ENCODE measurements around a stretch of chr3.

- PRO-cap: no peak
Measured at GRCh38 chr3:74498-75347, 121.8 kb upstream of the CHL1 start.

- PRO-cap: no peak
Measured at GRCh38 chr3:212452-212942, 15.9 kb downstream of the CHL1 start.

DNA sequence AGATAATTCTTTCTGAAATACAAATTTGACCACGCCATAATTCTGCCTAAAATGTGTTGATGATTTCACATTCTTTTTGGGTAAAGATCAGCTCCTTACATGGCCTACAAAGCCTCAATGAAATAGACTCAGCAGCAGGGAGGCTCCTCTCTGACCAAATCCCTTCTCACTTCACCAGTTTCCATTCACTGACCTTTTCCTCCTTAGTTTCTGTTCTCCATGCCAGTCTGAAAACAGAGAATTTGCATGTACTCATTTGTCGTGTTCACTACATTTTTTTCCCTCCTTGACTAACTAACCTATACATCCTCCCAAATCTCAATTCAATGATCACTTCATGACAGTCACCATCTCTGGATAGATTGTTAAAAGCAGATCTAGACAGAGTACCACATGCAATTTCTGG is 77.3 kb downstream of the CHL1 start:
- PRO-cap: no peak

DNA sequence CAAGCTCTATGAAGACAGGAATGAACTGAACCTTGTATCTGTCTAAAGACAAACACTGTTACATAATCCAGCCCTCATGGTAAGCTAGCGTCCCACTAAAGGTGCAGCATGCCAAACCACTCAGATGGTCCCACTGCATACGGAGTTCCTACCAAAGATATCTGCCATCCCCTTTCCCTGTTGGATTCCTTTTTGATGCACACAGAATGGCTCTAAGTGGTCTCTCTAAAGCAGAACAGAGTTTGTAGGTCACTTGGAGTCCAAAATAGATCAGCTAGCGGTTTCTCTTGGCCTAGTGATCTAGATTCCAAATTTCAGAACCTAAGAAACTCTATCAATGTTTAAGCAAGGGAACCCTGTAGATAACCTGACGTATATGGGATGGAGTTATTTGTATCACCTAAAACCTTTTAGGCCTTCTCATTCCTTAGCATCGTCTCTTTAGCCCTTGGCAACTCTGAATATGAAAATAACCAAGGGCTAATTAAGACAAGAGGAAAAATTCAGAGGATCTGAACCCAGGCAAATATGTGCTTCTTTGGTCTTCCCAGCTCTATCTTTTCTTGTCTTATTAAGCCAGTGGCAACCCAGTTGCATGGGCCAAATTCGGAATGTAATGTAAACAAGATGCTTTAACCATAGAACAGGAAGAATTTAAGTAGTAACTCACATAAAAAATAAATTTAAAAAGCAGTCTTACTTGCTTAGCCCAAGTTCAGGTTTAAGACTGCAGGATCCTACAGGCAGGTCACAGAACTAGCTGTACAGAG is 16.4 kb downstream of the CRBN start:
- PRO-cap: no peak

DNA sequence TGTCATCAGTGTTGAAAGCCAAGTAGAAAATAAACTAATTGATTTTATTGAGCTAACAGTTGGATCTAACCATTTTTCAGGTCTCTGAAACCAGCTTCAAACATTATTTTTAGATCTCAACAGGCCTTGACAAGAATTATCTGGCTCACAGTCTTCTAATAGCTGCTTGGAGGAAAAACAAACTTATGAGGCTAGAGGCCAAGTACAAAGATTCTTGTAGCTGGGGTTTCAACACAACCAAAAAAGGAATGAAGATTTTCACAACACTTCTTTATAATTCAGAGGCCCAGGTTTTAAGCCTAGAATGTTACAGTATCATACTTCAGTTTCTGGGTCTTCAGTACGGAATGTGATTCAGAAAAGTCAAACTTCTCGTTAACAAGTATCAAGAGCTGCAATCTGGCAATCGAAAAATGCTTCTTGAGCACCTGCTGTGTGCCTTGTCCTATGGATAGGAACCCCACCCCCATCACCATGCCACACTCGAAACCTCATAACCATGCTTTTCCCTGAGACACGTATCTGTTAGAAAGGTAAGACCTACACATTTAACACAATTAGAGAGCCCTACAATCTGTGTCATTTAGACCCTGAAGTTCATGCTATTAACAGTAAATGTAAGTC is 3.8 kb downstream of the SETMAR start:
- PRO-cap: no peak

DNA sequence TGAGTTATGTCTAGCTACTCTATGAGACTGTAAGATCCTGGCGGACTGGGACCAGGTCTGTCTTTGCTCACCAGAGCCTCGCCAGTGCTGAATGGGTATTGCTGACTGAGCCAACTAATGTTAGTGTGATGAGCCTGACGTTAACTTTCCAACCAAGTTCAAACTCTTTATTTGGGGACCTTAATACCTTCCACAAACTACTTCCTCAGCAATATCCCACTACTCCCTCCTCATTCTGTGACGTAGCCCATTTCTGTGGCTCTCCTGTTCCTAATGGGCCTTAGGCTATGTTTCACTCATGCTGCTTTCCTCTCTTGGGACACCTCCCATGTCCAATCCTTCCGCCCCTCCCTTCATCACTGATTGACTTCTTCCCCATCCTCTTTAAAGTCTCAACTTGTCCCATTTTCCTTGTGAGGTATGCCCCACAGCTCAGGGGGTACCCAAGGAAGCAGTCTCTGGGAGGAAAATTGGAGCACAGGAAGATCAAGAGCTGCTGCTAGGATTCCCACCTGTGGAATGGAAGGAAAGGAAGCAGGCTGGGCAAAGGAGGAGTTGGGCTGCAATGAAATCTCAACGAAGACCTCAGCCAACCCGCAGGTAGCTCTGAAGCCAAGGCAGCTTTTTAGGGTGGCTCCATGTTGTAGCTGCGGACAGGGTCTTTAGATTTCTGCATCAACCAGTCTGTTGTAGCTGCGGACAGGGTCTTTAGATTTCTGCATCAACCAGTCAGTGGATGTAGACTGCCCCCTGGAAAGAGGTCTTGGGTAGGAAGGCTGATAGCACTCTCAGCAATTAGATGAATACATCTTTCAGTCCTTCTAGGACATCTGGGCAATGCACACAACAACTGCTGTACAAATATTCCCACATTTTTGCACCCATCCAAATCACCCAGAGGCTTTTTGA is 36.0 kb downstream of the SETMAR start:
- PRO-cap: no peak

- PRO-cap: no peak
Measured at GRCh38 chr3:4350663-4351248, 47.6 kb downstream of the SETMAR start.

GRCh38 chr3:4493970-4494302 is 788 bp downstream of the ITPR1 start:
- PRO-cap: no peak

GRCh38 chr3:4817611-4818496 is 161.4 kb upstream of the BHLHE40 start:
- PRO-cap: no peak

DNA sequence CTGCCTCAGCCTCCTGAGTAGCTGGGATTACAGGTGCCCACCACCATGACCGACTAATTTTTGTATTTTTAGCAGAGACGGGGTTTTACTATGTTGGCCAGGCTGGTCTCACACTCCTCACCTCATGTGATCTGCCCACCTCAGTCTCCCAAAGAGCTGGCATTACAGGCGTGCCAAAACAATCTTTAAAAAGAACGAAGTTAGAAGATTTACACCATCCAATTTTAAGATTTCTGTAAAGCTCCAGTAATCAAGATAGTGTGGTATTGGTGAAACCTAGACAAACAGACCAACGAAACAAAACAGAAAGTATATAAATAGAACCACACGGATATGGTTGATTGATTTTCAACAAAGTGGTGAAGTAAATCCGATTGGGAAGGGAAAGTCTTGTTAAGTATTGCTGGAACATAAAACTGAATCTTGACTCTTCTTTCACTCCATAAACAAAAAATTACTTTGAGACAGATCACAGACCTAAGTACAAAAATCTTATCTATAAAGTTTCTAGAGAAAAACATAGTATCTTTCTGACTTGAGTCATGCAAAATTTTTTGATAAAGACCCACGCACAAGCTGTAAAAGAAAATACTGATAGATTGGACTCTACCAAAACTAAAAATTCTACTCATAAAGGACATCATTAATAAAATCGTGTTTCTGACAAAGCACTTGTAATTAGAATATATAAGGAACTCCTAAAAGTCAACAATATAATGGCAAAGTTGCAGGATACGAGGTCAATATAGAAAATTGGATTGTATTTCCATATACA is 6.0 kb upstream of the BHLHE40 start:
- PRO-cap: no peak

DNA sequence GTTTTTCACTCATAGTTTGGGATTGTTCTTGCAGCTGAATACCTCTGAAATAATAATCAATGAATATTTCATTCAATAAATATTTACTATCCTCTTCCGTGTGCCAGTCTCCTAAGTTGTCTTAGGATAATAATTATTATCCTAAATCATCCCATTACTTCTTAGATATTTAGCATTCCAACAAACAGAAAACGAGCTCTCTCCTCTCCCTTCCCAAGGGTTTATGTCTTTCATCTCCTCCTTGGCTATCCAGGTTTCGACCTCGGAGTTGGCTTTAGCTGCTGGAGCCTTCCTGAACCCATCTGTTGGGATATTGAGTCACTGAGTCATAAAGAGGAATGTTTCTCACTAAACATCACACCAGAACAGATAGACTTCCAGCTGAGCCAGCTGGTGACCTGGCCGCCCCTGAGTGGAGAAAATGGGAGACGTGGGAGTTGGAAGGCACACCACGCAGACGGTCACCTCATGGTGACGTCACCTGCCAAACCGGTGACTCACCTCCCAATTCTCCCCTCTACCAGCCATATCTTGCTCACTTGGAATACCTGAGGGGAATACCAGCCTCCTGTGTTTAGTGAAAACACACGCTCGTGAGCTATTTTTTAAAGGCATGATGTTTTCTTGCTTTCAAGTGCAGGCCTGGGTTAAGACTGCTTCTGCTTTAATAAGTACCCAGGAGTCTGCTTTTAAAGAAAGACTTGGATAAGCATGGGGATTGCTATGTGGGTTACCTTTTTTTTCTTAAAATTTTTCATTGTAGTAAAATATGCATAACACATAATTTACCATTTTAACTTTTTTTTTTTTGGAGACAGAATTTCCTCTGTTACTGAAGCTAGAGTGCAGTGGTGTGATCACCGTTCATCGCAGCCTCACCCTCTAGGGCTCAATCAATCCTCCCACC is 44.1 kb downstream of the BHLHE40 start:
- PRO-cap: no peak

GRCh38 chr3:5052834-5053217 is 69.3 kb upstream of the ARL8B start:
- PRO-cap: no peak

DNA sequence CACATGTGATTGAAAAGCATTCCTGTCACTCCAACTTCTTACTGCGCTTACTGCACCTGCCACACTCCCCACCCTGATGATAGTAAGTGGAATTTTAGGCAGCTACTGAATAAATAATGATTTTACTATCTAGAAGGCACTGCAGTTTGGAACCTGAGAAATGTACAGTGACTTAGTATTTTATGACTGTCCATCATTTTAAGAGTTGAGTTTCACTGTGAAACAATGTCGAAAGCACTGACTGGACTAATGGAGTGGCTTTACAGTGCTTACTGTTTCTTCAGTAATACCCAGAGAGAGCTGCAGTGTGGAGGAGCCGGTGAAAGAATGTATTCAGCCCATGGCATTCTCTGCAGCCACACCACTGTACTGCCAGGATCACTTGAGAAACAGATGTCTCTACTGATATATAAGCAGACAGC is 16.5 kb downstream of the ARL8B start:
- PRO-cap: no peak

DNA sequence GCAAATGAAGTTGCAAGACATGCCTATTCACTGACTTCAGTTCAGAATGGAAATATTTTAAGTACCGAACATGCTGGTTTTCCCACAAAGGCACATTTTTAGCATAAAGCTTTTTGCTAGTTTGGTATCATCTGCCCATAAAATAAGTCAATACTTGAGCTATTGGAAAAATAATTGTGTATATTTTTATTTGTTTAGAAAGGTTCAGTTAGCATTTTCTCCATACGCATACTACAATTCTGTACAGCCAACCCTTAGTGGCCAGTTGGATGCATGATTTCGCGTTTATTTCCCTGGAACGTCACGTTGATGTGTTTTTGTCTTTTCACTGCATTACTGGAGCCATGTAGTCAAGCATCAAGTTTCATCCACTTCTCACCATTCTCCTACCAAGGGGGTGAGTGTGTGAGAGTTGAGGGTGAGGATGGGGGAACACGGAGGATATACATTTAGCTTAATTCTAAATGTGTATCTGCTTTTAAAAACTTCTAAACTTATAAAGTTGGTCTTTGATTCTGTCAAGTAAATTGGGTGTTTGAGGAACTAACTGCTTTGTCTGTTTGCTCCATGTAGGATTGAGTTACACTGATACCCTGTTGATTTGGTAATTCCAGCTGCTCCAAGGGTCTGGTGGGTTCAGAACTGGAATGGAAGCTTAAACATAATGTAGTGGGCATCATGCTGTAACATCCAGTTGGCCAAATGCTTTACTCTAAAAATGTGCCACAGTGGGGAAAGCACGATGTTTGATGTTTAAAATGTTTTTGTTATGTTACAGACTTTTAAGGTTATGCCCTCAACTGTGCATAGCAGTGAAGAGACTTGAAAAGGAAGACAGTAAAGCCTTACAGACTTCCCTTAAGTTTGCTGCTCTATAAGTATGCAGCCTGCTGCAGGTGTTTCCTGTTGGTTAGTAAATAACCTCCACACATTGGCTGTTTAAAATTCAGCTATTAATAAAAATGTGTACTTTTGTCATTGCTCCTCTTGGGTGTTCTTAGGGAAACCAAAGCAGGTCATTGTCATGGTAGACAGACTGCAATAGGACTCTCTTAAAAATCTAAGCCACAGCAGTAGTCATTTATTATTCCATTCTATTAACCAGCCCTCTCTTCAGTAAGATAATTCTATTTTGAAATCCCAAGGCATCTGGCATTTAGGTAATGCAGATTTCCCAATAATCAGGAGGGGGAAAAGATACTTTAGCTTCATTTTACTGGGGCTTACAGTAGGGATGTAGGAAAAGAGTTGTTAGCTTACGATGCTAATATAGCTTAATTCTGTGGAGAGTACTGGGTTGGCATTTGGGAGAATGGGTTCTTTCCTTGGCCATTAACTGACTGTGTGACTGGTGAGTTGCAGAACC is 6.0 kb upstream of the EDEM1 start:
- PRO-cap: no peak

DNA sequence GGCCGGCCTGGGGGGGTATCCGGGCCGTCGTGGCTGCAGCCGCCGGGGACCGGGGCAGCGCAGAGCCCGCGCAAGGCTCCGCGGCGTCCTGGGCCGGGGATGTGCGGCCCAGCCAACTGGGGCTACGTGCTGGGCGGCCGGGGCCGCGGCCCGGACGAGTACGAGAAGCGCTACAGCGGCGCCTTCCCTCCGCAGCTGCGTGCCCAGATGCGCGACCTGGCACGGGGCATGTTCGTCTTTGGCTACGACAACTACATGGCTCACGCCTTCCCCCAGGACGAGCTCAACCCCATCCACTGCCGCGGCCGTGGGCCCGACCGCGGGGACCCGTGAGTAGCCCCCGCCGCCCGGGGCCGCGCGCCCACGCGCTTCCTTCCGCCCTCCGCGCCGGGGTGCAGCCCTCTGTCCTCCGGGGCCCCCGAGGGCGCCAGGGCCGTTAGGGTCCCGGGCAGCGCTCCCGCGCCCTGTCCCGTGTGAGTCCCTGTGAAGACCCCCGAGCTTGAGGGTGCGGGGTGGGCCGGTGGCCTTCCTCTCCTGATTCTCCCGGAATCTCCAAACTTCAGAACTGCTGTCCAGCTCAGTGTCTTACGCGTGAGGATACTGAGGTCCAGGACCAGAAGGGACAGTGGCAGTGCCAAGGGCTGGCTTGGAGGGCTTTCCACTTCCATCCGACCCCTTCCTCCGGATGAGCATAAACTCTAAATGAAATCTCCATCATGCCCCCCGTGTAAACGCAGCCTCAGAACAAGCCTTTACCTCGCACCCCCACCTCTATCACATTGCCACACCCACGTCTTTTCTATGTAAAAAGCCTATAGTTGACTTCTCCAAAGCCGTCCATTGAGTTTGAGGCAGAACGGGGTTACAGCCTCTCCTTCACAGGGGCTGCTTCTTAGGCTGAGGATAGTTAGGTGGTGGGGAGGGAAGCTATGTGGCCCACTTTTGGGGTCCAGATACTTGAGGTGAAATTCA is 765 bp downstream of the EDEM1 start:
- PRO-cap: bidirectional peak, plus-strand start at position 110 of the sequence, minus-strand start at position 99 of the sequence

DNA sequence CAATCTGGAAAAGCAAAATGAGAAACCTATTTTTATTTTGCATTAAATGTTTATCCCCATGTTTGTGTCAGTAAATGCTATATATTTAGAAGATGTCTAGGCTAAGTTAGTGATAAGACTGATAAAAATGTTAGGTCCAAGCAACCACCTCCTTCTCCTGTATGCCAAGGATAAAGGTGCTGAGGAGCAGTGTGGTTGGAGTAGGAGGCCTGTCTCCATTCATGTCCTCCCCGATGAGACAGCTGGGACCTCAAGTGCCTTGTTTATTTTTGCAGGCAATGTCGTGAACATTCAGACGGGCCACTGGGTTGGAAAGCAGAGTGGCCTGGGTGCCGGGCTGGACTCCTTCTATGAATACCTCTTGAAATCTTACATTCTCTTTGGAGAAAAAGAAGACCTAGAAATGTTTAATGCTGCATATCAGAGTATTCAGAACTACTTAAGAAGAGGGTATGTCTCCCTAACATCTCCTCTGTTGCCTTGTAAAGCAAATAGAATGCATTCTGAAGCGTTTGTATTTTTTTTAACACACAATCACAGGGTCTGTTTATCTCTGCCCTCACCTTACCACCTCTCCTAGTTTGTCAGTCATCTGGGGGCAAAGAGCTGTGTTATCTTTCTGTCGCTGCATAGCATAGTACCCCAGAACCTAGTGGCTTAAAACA is 17.4 kb downstream of the EDEM1 start:
- PRO-cap: no peak

DNA sequence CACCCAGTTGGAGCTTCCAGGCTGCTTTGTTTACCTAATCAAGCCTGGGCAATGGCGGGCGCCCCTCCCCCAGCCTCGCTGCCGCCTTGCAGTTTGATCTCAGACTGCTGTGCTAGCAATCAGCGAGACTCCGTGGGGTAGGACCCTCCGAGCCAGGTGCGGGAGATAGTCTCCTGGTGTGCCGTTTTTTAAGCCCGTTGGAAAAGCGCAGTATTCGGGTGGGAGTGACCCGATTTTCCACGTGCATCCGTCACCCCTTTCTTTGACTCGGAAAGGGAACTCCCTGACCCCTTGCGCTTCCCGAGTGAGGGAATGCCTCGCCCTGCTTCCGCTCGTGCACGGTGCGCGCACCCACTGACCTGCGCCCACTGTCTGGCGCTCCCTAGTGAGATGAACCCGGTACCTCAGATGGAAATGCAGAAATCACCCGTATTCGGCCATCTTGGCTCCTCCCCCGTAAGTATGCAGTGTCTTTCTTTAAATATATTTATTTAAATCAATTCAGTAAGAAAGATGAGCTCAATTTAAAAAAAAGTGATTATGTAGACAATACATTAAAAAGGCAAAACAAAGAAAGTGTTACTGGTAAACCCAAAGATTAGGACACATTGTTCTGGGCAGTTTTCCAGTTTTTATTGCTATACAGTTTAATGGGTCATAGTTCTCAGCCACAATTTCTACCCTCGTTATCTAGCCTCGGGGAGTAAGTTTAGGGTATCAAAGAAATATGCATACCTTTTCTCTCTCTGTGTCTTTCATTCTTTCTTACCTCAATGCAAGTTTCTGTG is 91.1 kb upstream of the GRM7 start:
- PRO-cap: no peak

DNA sequence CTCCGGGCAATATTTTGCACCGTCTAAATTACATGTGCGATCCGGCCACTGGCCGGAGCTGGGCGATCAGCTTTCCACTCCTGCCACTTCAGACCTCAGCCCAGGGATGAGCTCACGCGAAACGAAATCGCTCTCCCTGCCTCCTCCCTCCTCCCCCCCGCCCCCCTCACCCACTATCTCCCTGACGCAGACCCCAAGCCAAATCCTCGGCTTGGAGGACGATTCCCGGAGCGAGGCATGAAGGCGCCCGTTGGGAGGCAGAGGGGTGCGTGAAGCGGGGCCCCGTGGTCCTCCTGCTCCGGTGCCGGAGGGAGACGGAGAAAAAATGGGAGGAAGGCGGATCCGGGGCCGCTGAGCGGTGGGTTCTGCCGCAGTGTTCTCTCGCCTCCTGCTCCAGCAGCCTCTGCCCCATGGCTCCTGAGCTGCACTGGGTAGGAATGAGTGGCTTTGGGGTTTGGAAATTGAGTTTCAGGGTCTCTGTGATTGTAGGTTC is 1.7 kb downstream of the GRM7 start:
- PRO-cap: no peak

- PRO-cap: no peak
Measured at GRCh38 chr3:8580733-8581288, 63.8 kb downstream of the SSUH2 start.

DNA sequence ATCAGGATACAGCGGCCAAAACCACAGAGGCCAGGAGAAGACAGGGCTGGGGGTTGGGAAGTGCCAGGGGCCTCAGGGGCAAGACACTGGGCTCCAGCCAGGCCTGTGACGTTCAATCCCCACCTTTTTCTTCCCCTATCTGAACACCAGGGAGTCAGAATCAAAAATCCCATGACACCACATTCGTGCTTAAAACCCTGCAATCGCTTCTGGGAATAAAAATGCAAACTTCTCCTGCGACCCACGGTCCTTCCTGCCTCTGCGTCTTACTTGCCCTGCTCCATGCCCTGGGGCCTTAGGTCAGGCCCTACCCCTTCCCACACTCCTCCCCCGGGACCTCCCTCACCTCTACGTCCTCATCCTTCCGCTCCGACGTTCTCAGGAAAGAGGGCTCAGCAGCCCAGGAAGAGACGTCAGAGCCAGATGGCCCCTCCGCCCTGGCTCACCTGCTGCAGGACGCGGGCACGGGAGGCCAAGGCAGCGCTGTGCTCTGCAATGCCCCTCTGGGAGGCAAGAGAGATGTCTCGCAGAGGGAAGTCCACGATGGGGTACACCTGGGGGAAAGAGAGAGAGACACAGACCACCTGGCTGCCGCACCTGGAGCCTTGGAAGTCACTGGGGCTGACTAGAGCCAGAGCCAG is 21.4 kb downstream of the SSUH2 start:
- PRO-cap: no peak